Colon Carcinoma Metastatic in the Lung (tissue), 2 donors: ENCODE results near the genes TMEM53, HECTD3 and PIK3R3.

DNA sequence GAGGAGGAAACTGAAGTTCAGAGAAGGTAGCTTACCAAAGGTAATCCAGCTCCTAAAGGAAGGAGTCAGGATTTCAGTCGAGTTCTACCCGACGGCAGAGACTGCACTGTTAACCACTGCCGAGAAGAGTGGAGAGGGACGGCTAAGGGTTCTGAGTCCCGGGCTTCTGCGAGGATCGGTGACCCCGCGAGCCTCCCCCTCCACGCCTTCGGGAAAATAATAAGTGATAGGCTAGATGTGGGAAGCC is 626 bp downstream of the TMEM53 start:
- PRO-cap, 2 experiments, result no peak in any of the 2 experiments

GRCh38 chr1:44673979-44675022 is at the start of gene TMEM53:
TSS of gene TMEM53 (minus strand) at chr1:44674481.
- PRO-cap, 2 experiments, result peak in 2 of 2 experiments; most common plus-strand start chr1:44674375 (in 2); most common minus-strand start chr1:44674080 (in 2)

GRCh38 chr1:44696696-44697147 is 22.2 kb downstream of the ARMH1 start:
- PRO-cap, 2 experiments, result no peak in any of the 2 experiments

DNA sequence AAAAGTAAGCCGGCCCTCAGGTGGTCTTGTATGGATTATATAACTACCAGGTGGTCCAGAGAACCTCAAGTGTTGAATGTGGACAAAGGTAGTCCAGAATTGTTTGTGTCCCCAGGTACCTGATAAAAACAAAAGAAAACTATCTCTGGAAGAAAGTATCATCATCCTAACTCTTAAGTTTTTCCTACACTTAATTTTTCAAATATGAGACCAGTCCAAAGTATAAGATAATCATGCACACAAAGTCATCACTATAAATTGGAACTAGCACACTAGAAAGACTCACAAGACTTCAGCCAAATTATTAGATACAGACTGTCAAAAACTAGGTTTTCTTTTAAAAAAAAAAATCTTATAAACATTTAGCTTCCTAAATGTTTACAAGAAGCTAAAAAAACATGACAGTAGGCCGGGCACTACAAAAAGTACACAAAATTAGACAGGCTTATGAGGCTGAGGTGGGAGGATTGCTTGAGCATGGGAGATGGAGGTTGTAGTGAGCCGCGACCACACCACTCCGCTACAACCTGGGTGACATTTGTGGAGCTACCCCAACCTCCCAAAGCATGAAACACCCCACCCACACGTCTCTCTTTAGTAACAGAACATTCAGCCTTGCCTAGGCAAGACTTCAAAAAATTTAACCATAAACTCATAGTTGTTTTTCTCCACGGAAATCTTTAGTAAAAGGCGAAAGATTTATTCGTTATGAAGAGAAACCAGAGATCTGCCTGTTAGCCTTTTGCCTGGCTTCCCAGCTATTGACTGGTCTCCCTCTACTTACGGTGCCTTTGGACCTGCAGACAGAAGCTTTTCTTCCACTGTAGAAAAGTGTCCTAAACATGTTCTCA is 18.2 kb upstream of the KIF2C start:
- PRO-cap, 2 experiments, result peak in 2 of 2 experiments; most common minus-strand start position 729 of the sequence (in 2)

DNA sequence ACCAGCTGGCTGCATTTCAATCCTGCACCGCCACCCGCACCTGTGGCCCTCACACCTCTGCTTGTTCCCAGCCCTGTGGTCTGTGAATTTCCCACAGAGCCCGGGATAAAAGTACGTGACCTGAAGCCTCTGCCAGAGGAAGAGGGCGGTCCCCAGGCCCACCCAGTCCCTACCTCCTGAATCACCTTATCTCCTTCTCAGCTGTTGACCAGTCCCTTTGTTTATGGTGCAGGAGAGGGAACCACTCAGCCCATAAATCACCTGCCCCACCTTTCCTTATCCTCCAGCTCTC is 3.4 kb upstream of the BEST4 start:
- PRO-cap, 2 experiments, result no peak in any of the 2 experiments

- PRO-cap, 2 experiments, result peak in 2 of 2 experiments; most common minus-strand start chr1:44800155 (in 1)
These were observed 439 bp upstream of the PLK3 start for GRCh38 chr1:44799633-44800243.

- PRO-cap, 2 experiments, result no peak in any of the 2 experiments
These were observed 1.4 kb downstream of the DYNLT4 start for GRCh38 chr1:44805590-44806328.

- PRO-cap, 2 experiments, result peak in 2 of 2 experiments; most common minus-strand start chr1:45011305 (in 2)
These were observed at the start of gene HECTD3 for GRCh38 chr1:45011115-45011800. TSS of gene HECTD3 (minus strand) at chr1:45011324.

DNA sequence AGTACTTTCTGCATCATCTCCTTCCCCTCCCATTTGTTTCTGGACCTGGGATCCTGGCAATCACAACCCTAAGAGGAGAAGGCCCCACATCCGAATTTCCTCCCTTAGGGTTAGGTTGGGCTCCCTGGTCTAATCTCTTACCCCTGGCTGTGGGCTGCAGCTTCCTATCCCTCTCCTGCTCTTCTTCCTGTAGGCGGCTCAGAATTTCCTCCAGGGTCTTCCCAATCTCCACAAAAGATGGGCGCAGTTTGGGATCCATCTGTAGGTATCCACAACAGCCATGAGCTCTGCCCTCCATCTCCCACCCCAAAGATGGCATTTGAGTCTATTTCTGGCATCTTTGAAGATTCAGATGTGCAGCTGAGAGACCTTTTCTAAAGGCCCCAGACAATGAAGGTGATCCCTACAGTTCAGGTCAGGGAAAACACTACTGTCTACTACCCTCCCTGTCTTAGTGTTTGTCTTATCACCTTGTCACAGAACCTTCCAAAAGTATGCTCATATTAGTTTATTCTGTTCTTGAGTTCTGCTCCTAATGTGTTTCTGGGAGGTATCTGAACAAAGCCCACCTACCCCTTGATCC is 5.9 kb downstream of the TOE1 start:
- PRO-cap, 2 experiments, result no peak in any of the 2 experiments

DNA sequence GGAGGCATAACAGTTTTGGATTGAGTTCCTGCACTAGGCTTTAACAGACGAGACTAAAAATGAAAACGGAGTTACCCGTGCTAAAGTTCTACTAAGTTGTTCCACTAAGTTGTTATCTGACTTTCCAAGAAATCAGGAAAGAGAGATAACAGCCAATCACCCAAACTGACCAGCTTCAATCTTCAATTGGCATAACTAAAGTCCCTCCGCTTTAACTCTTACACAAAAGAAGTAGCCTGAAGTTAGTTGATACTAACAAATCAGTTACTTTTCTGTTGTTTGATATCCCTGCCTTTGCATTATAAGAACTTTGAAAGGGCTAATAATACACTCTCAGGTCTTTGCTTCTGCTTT is 61.4 kb downstream of the TESK2 start:
- PRO-cap, 2 experiments, result no peak in any of the 2 experiments

GRCh38 chr1:45542601-45543054 is 8.0 kb upstream of the AKR1A1 start:
- PRO-cap, 2 experiments, result peak in 2 of 2 experiments; most common minus-strand start chr1:45542732 (in 2)

DNA sequence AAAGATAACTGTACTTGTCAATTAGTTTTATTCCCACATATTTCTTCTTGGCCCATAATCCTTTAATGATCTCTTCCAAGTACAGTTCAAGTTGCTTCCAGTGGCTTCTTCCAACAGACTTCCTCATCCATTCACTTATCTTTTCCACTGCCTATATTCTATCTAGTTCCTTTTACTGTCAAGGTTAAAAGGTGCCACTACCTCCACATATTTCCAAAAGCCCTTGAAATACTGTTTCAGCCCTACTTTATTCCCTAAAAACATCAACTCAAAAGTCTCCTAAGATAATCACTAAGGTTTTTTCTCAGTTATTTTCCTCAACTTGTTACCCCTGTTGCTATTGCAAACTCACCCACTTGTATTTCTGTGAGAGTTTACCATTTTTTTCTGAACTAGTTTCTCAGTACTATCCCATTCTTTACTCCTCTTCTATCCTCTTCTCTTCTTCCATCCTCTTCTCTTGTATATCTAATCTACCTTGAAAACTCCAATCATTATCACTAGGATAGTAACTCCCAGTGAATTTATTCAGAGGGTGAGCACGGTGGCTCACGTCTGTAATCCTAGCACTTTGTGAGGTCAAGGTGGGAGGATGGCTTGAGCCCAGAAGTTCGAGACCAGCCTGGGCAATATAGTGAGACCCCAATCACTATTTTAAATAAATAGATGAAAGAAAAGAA is 14.4 kb upstream of the CCDC17 start:
- PRO-cap, 2 experiments, result no peak in any of the 2 experiments

GRCh38 chr1:46034436-46035500 is 97.7 kb downstream of the PIK3R3 start:
- PRO-cap, 2 experiments, result no peak in any of the 2 experiments

GRCh38 chr1:46062469-46063260 is 69.8 kb downstream of the PIK3R3 start:
- PRO-cap, 2 experiments, result no peak in any of the 2 experiments

GRCh38 chr1:46132431-46132749 is at the start of gene PIK3R3:
TSS of gene PIK3R3 (minus strand) at chr1:46132629.
- PRO-cap, 2 experiments, result peak in 2 of 2 experiments; most common minus-strand start chr1:46132625 (in 2)

DNA sequence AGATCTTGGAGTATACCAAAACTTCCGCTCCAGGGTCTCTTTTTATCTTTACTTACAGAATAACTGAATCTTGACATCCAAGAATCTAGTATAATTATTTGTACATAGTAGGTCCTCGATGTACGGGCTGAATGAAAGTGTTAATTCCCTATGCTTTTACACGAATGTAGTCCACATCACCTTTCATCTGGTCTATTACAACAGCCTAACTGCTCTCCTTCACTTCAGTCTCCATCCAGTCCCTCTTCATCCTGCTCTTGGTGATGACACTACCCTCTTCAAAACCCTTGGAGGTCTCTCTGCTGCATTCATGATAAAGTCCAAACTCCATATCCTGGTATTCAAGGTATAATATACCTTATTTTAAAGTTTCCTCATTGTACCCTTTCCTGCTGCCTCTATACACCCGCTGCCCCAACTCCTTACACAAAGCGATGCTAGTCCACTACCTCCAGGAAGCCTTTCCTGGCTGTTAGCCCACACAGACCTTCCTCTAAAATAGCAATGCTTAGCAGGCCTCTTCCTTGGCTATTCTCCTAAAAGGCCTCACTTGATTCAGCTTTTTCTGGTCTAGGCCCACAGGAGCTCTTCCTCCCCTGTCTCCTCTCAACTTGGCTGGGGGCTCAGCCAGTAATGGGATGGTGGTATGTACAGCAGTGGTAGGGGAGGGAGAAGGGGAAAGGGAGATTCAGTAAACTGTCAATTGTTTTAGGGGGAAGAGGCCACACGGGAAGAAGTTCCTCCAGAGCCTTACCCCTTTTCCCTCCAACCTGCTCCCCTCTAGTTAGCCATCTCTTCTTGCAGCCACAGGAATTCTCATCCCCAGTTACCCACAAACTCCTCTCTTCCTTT is 2.8 kb downstream of the LRRC41 start:
- PRO-cap, 2 experiments, result no peak in any of the 2 experiments

DNA sequence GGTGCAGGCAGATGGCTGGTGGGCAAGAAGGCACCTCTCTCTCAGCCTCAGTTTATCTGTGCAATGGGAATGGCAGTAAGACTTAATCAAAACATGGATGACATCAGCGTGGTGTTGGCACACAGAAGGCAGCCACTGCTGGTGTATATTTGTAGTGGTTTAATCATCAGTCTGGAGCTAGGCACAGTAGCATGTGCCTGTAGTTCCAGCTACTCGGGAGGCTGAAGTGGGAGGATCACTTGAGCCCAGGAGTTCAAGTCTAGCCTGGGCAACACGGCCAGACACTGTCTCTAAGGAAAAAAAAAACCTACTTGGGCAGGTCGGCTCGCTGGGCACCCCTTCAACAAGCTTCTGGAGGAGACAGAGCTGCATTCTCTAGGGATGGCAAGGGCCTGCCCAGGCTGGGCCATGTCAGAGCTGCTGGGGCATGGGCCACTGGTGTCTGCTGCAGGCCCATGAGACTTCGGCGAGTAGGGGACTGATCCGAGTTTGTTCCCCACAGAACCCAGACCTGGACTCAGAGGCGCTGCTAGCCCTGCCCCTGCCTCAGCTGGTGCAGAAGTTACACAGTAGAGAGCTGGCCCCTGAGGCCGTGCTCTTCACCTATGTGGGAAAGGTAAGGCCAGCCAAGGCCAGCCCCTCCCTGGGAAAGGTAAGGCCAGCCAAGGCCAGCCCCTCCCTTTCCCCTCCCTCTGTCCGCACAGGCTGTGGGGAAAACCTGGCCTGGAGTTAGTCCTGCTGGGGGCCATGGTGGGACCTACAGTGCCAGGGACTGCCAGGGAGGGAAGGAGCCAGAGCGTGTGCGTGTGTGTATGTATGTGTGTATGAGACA is 7.7 kb downstream of the FAAH start:
- PRO-cap, 2 experiments, result no peak in any of the 2 experiments

DNA sequence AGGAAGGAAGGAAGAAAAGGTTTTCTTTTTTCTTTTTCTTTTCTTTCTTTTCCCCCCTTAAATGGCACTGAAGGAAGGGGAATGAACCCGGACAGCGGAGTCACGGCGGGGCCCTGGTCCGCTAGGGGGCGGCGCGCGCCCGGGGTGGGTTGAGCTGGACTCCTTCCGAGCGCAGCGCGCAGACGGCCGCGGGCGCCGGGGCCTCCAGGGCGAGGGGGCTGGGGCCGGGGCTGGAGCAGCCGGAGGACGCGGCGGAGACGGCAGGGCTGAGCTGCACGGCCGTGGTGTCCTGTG is 2.5 kb downstream of the TMEM275 start:
- PRO-cap, 2 experiments, result peak in 2 of 2 experiments; most common plus-strand start position 181 of the sequence (in 2)

GRCh38 chr1:46549632-46550013 is 1.8 kb downstream of the KNCN start:
- PRO-cap, 2 experiments, result no peak in any of the 2 experiments

DNA sequence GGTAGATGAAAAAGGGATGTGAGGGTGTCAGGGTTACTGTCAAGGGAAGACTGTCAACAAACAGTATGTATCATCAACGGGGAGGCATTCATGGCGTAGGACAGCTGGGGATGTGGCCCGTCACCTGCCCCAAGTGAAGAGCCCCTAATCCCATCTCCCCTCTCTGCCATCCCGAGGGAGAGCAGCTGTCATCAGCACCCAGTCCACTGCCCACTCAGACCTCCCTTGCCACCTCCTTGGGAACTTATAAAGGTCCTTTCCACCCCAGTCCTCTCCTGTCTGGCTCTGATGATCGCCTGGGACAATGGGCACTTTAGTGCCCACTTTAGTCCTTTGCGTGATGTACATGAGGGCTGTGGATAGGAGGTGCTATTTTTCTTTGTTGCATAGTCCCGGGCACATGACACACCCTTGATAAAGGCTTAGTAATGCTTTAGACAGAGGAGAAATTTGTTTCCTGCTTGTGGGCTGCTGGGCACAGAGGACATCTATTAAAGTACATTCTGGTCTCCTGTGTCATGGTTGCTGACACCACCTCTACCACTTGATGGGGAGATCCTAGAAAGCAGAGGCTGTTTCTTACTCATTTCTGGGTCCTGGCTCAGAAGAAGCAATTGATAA is 5.3 kb upstream of the KNCN start:
- PRO-cap, 2 experiments, result no peak in any of the 2 experiments